Placental epithelial cell (primary cell): ENCODE results near the genes CATSPER3 and KLHL3.

GRCh38 chr5:134553913-134554411, 28.5 kb downstream of the JADE2 start:
- CAGE, long polyA plus RNA: no peak

DNA sequence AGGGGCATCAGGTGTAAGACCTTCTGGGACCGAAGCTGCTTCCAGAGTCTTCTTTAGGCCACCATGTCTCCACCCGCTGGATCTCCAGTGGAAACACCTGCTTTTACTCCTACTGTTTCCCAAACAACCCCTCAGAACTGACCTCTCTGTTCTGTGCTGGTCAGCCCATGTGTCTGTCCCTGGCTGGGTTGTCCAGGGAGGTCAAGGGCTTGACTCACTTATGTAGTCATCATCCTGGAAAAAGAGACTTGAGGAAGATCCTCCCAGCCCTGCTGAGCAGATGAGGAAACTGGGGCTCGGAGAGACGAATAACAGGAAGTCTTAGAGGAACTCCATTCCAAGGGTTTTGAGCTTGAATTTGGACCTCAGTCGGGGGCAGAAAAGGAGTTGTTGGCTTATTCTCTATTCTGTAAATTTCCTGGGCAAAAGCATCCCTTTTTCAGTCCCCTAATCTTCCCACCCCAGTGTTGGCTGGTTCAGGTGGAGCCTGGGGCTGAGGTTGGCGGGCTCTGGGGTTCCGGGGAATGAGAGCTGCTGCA, 42.6 kb downstream of the JADE2 start:
- CAGE, long polyA plus RNA: no peak

GRCh38 chr5:134649380-134649967, 889 bp downstream of the SEC24A start:
- CAGE, long polyA plus RNA: no peak

DNA sequence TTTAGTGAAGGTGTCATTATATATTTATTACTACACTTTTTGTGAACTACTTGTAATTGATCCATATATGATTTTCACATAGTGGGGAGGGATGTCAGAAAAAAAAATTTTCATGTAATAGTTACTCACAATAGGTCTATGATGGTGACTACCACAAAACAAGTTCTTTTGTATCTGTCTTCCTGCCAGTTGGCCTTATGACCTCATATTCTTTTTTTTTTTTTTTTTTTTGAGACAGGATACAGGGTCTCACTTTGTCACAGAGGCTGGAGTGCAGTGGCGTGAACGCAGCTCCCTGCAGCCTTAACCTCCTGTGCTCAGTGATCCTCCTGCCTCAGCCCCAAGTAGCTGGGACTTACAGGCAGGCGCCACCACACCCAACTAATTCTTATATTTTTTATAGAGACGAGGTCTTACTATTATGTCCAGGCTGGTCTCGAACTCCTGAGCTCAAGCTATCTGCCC, 10.9 kb downstream of the SEC24A start:
- CAGE, long polyA plus RNA: no peak

DNA sequence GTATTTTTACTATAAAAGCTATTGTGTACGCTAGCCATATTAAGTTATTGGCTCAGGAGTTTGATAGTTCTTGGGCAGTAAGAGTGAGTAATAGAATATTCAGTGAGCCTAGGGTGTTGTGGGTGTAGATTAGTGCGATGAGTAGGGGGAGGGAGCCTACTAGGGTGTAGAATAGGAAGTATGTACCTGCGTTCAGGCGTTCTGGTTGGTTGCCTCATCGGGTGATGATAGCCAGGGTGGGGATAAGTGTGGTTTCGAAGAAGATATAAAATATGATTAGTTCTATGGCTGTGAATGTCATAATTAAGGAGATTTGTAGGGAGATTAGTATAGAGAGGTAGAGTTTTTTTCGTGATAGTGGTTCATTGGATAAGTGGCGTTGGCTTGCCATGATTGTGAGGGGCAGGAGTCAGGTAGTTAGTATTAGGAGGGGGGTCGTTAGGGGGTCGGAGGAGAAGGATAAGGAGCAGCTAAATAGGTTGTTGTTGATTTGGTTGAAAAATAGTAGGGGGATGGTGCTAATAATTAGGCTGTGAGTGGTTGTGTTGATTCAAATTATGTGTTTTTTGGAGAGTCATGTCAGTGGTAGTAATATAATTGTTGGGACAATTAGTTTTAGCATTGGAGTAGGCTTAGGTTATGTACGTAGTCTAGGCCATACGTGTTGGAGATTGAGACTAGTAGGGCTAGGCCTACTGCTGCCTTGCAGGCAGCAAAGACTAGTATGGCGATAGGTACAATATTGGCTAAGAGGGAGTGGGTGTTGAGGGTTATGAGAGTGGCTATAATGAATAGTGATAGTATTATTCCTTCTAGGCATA, 22.7 kb downstream of the PCBD2 start:
- CAGE, long polyA plus RNA: no peak

GRCh38 chr5:134967451-134968059, at the start of gene CATSPER3:
Gene CATSPER3, plus strand, starts transcription at chr5:134967907.
- CAGE, long polyA plus RNA: no peak

DNA sequence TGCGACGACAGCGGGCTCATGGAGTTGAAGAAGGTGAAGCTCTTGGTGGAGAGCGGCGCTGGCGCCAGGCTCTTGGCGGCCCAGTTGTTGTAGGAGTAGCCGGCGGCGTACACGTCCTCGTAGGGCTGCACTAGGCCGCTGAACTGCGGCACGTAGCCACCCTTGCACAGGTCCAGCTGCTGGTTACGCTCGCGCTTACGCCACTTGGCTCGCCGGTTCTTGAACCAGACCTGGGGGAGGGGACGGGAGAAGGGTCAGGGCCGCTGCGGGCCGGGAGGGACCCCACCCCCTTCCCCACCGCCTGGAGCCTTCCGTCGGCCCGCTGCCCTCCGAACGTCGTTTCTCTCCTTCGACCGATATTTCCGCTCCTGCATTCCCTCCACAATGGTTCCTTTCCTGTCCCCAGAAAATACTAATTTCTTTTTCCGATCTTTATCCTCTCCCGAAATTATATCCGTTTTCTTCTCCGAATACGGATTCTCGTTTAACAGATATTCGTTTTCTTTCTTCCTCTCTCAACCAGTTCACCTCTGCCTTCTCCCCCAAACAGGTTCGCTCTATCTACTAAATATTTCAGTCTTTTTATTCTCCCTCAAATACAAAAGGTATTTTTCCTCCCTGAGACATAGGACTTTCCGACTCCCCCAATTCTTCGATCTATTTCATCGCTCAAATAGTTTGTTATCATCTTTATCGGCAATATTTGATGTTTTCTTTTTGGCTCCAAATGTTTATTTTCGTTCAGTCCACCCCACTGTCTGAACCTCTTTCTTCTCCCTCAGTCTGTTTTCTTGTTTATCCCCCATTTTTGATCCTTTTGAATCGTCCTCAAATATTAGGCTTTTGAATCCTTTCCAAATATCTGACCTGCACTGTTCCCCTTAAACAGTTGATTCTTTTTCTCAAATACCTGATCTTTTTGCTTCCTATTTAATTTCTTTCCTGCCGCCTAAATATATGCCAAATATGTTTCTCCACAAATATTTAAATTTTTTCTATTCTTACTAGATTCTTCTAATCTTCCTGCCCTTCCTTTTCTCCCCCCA, 4.6 kb downstream of the PITX1 start:
- CAGE, long polyA plus RNA: no peak

DNA sequence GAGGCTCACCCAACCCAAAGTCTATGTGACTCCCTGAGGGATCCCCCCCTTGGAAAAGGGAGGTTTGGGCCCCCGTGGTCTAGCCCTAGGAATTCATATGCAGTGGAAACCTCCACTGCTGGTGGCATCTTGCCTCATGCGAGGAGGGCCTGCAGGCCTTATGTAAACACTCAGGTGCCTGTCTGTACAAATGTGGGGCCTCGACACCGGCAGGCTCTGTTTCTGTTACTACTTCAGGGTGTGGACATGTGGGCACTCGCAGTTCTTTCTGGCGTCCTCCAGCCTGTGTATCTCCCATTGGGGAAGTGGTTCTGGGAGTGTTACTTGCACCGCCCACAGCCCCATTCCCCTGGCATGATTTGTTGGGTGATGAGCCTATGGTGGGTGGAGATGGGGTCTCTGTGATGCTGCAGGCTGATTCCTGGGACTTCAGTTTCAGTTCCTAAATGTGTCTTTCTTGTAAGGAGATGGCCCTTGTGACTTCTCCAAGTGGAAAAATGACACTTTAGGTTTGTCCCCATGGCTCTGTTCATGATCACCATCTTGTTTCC, 82.1 kb upstream of the PITX1 start:
- CAGE, long polyA plus RNA: no peak

- CAGE, long polyA plus RNA: no peak
These were observed 93.8 kb upstream of the PITX1 start for GRCh38 chr5:135127750-135128319.

GRCh38 chr5:135133920-135134690, 100.1 kb upstream of the PITX1 start:
- CAGE, long polyA plus RNA: no peak

DNA sequence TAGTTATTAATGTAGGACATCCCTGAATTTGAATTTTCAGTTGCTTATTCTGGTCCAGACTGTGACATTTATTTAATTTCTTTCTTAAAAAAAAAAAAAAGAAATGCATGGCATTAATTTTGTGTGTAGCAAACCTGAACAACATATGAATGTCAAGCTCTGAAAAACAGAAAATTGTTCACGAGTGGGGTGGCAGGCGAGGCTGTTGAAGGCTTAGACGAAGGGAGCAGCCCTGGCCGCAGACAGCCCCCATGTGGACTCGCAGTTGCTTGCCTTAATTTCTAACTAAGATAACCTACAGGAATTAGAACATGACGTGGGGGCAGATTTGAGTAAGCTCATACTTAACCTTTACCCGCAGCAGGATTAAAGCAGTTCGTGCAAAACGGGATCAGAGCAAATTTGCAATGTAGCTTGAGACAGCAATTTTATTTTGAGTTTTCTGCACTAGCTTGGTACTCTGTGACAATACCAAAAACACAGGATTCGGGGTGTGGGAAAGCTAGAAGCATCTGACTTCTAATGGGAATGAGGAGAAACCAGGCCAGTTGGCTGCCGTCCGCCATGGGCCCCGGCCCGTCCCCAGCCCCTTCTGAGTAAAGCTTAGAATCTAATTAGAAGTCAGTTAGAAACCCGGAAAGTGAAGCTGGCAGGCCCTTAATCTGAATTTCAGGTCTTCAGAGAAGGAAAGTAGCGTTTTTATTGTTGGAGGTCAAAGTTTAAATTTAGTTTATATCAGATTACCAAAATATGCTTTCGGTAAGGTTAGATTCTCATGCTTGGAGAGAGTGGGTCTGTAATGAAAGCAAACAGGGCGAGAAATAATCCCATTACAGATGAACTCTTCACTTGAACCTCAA, 134.1 kb downstream of the MACROH2A1 start:
- CAGE, long polyA plus RNA: no peak

DNA sequence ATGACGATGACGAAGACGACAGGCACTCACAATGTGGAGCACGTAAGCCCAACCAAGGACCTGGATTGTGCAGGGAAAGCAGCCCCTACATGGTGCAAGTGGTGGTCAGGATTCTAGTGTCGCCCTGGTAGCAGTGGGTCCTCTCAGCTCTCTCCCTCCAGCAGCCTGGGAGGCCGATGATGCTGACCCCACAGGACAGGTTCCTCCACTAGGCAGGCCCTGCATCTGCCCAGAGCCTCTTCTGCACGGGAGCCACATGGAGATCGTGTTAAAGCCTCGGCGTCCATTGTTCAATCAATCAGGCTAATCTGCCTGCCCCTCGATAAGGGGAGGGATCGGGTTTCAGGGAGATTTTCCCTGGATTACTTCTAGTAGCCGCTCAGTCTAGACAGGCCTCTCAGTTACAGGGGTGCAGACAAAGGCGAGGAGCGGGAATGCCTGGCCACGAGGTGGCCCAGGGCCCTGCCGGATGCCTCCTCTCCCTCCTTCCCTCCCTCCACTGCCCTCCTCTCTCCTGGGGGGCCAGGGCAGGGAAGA, 91.6 kb downstream of the MACROH2A1 start:
- CAGE, long polyA plus RNA: no peak

DNA sequence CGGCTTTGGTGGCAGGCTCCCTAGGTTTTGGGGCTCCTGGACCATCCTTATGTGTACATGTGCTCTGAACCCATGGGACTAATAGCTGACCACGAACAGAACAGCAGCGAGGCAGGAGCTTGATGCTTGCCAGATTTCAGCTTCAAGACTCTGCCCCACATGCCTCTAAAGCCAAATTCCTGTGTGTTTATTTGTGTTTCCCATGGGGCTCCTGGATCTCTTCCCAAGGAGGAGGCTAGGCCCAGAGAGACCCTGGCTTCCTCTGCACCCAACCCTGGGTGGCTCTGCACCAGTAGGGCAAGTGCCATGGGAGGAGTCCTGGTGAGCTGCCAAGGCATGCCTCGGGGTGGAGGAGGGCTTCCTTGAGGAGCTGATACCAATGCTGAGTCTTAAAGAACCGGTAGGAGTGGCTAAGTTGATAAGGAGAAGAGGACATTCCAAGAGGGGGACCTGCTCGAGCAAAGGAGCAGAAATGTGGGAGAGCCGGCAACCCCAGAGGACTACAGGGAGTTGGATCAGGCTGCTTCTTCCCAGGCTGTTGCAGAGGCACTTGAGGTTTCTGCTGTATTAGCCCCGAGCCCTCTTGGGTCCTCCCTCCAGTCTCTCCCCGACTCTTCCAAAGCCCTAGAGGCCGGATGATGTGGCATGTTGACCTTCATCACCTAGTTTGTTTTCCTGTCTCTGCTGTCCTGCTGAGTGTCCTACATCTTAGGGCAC, 6.8 kb upstream of the TIFAB start:
- CAGE, long polyA plus RNA: no peak

DNA sequence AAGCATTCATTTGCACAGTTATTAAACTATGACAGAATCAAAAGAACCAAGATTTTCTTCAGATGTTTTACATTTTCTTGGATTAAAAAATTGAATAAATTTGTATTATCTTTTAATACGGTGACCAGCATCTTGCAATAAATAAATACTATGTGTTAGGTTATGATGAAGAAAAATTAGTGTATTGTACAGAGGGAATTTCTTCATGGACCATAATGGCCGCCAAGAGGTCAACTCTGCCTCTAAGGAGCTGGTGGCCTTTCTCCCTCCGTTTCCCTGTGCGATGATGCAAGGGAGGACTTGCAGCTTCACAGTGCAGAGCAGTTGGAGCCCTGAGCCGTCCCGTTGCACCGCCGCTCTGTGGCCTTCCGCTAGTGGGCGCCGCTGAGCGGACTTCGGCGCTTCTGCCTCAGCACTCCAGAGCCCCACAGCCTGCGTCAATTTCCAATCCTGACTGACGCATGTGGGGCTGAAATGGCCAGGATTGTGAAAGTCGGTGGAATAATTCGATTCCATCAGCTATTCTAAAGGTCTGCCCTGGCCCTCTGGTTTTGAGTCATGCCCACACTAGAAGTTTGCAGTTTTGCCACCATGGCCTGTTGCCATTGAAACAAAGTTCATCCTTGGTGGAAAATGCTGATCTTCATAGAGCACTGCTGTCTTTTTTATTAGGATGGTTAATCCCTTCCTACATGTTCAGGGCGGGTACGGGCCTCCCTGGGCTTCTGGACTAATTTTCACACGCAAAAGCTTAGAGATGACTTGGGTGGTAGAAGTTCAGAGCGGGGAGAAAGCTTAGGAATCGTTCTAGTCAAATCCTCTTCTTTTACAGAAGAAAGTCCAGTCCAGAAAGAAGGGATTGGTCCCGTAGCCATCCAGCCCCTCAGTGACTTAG, 22.7 kb upstream of the LECT2 start:
- CAGE, long polyA plus RNA: no peak

- CAGE, long polyA plus RNA: no peak
These were observed 2.3 kb downstream of the TGFBI start for GRCh38 chr5:136031017-136031569.

GRCh38 chr5:136056450-136057269, 27.9 kb downstream of the TGFBI start:
- CAGE, long polyA plus RNA: no peak

DNA sequence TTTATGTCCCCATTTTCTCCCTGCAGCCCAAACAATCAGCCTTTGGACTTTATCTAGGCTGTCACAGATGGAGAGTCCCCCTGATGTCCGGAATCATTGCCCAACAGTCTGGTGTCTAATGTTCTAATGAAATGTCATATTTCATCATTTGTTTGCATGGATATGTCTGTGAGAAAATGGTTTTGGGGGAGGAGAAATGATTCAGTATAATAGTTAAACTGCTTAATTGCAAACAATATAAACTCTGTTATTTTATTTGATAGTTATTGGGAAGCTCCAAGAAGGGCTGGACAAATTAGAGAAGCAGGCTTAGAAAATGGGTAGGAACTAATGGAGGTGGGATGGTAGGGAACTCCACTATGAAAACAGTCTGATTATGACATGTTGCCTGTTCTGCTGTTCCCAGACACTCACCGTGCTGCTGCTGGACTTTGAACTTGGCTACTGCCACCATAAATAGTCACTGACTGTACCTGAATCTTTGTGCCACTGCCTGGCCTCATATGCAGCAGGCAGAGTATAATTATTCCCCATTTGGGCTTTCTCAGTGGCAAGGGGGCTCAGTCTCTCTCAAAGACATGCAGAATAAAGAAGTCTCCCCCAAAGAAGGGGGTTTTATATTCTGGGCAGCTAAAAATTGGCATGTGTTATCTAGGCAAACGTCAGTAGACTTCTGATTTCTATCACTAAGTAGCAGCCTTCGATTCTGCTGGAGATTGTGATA, 38.2 kb upstream of the SMAD5 start:
- CAGE, long polyA plus RNA: no peak

DNA sequence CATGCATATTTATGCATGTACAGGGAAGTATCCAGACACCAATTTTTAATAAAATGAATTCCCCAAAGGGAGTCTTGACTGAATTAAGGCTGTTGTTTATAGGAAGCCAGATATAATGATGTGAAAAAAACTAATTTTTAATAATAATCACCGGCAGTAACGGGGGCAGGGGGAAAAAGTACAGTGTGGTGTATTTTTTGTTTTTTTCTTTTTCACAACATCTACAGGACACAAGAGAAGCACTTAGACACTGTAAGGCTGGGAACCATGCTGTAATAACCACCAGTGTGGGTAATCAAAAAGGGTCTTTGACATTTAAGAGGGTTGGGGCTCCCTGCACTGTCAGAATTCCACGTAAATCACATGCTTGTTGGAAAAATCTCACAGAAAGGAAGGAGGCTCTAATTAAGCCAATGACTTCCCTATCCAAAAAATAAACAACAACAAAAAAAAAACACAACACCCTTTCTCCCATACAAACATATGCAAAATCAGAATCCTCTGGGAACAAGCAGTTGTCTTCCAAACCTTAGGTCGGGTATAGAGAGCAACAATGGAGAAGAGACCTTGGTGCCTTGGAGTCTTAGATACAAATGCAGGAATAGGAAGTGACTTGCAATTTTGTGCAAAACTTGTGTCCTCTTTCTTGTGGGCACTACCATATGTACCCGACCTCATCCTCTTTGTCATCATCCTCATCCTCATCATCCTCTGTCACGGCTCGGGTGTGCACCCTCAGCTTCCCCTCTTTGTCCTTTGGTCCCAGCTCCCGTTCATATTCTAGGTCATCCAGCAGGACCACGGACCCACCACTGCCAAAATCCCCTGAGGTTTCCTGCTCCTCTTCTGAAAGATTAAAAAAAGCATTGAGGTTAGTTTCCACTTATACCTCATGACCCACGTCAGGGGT, 520.9 kb downstream of the SPOCK1 start:
- CAGE, long polyA plus RNA: no peak

GRCh38 chr5:137425400-137425907, 73.7 kb downstream of the SPOCK1 start:
- CAGE, long polyA plus RNA: no peak

DNA sequence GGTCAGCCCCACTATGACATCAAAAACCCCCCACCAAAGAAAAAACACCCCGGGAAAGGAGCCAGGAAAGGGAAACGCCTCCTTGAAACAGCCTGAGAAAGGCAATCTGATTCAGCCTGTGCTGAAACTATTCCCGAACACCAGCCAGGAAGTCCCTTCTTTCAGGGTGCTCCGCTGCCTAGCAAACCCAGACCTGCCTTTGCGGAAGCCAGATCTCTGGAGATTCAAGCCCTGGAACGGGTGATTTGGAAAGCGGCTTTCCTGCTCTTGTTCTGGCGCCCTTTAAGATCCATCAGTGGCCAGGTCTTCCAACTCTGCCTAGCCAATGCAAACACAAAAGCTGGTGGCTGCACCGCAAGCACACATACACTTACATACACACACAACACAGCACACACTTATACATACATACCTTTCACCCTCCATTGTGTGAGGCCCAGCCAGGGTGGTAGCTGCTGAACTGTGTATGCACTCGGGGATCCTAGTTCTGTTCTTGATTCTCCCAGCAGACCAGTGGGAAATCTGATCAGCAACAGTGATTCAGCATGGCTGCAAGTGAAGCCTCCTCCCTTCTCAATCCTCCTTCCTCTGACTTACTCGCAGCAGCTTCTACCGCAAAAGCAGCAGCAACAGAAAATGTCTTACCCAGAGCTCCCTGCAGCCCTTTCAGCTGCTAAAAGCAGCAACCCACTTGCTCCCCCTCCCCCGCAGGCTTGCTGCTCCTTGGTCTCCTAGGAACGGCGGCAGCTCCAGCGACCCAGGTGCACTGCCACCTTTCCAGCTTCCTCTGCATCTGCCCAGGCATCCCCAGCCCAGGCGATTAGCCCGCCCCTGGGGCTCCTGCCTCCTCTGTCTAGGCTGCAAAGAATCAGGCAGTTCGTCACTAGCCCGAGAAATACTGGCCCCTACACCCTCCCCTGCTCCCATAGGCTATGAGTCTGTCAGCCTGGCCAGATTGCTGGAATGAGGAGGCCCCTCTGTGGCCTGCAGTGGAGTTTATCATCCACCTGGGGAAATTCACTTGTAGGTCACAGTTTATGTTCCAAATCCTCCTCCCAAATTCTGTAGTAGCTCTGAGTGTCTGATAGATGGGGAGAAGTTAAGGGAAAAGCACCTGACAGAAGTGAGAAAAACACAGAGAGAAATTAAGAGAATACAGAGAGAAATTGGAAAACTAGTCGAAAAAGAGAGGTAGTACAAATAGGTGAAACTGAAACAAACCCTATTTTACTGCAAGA, at the start of gene KLHL3:
Gene KLHL3 (minus strand): TSS at position 869 of the 1,238 bp plus-strand sequence.
- CAGE, long polyA plus RNA: no peak